Placental pericyte (primary cell): ENCODE measurements around a stretch of chr9.

GRCh38 chr9:72151040-72151673 is 1.9 kb downstream of the GDA start:
- CAGE, long polyA plus RNA: no peak

- CAGE, long polyA plus RNA: no peak
Measured at GRCh38 chr9:72168873-72169572, 19.8 kb downstream of the GDA start.

GRCh38 chr9:72359803-72360344 is 5.1 kb downstream of the ZFAND5 start:
- CAGE, long polyA plus RNA: no peak

- CAGE, long polyA plus RNA: no peak
Measured at GRCh38 chr9:72990374-72990817, 37.5 kb upstream of the ALDH1A1 start.

GRCh38 chr9:73152463-73152769 is 751 bp downstream of the ANXA1 start:
- CAGE, long polyA plus RNA: no peak

DNA sequence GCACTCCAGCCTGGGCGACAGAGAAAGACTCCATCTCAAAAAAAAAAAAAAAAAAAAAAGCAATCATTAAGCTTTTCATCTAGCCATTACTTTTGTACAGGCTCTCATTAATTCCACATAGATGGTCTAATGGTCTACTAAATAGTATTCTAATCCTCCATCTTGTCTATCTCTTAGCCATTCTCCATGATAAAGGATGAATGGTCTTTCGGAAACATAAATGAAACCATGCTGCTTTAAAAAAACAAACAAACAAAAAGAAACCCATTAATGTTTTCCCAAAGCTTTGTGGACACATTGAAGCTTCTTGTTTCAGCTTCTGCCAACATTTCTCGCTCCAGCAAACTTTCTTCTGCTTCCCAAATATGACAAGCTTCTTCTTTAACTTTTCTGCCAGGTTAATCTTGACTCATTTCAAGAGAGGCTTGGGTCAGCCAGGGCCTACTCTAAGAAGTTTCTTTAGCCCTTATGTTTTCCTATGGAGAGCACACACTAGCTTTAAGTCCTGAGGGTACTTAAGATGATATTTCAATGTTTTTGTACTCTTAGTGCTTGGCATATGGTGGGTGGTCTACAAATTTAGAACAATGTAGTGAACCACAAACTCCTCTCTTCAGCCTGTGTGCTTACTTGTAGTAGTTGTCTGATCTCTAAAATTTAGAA is 6.1 kb downstream of the ANXA1 start:
- CAGE, long polyA plus RNA: no peak

- CAGE, long polyA plus RNA: no peak
Measured at GRCh38 chr9:73159173-73159469, 7.5 kb downstream of the ANXA1 start.

DNA sequence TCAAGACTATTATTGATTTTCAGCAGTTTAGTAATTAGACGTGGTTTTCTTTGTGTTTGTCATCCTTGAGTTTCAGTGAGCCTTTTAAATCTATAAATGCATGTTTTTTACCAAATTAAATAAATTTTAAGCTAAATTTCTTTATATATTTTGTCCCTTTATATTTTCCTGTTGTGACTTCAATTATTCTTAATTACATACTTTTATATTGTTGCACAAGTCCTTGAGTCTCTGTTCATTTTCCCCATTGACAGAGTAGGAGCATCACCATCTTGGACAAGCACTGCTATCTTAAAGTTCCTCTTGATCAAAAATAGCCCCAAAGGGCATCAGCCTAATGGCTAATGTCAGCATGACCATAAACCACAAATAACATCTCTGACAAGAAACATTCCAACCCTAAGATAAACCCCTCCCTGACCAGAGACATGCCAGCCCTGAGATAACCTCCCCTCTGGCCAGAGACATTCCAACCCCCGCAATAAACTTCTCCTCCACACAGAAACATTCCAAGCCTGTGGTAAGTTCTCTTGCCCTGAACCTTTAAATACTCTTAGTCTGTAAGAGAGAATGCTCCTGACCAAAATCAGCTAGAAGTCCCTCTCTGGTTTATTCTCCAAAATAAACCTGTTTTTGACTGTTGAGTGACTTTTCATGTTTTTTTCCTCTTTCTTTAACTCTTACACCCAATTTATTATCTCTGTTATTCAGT is 293.7 kb downstream of the ANXA1 start:
- CAGE, long polyA plus RNA: no peak

DNA sequence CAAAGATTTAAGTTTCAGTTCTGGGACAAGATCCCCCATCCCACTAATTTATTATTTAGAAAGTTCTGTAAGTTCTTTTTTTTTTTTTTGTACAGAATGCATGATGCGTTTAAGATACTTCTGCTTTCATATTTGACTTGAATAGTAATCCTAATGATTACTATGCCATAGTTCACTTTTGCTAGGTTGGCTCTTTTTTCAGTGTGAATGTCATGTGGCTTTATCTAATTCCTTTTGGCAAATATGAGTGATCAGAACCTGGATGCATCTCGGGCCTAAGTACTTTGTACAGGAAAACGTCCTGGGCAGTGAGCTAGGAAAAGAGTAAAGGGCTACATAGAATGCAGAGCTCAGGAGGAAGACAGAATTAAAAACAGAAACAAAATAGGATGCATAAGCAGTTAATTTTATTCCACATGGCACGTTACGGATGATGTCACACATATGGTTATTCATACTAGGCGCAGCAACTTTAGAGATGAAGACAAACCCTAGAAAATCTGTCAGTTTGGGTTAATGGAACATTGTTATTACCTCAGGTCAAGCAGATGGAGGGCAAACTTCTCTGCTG is 445.2 kb downstream of the ANXA1 start:
- CAGE, long polyA plus RNA: no peak

GRCh38 chr9:74500419-74501036 is 3.4 kb downstream of the RORB start:
- CAGE, long polyA plus RNA: no peak

GRCh38 chr9:74642366-74642855 is 145.3 kb downstream of the RORB start:
- CAGE, long polyA plus RNA: no peak

DNA sequence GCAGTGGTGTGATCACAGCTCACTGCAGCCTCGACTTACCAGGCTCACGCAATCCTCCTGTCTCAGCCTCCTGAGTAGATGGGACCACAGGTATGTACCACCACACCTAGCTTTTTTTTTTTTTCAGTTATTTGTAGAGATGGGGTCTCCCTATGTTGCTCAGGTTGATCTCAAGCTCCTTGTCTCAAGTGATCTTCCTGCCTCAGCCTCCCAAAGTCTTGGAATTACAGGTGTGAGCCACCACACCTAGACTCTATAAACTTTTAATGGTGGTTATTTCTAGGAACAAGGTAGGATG is 65.5 kb downstream of the TRPM6 start:
- CAGE, long polyA plus RNA: no peak

DNA sequence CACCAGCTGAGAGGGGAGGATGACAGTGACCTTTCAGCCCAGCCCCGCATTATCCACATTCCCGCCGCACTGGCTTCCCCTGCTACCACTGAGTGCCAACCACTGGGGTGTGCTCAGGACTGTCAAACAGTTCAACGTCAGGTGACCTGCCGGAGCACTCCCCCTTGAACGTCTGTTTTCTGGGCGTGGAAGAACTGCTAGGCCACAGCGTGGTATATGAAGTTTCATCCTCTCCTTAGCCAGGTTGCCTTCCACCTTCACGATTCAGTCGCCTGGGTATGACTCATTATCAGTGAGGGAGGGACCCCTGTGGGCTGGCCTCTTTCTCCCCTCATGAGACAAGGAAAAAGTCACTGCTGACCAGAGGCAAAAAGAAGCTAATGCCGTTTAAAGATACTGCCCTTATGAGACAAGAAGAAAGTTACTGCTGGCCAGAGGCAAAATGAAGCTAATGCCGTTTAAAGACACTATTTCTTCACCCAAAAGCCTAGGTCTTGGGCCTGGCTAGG is 4.7 kb downstream of the NMRK1 start:
- CAGE, long polyA plus RNA: no peak

- CAGE, long polyA plus RNA: no peak
Measured at GRCh38 chr9:75889699-75890403, 622 bp upstream of the PCSK5 start.

DNA sequence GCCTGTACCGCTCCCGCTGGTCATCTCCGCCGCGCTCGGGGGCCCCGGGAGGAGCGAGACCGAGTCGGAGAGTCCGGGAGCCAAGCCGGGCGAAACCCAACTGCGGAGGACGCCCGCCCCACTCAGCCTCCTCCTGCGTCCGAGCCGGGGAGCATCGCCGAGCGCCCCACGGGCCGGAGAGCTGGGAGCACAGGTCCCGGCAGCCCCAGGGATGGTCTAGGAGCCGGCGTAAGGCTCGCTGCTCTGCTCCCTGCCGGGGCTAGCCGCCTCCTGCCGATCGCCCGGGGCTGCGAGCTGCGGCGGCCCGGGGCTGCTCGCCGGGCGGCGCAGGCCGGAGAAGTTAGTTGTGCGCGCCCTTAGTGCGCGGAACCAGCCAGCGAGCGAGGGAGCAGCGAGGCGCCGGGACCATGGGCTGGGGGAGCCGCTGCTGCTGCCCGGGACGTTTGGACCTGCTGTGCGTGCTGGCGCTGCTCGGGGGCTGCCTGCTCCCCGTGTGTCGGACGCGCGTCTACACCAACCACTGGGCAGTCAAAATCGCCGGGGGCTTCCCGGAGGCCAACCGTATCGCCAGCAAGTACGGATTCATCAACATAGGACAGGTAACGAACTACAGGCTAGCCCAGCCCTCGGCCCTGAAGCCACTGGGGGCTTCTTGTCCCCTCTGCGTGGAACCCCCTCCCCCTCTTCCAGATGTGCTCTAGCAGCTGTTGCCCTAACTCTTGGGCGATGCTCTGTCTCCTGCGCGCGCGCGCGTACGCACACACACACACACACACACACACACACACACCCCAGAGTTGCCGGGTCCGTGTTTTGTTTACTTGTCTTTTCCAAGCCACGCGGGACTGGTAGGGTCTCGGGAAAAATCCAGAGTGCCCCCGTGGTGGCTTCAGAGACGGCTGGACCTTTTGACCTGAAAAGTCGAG is 565 bp downstream of the PCSK5 start:
- CAGE, long polyA plus RNA: no peak

DNA sequence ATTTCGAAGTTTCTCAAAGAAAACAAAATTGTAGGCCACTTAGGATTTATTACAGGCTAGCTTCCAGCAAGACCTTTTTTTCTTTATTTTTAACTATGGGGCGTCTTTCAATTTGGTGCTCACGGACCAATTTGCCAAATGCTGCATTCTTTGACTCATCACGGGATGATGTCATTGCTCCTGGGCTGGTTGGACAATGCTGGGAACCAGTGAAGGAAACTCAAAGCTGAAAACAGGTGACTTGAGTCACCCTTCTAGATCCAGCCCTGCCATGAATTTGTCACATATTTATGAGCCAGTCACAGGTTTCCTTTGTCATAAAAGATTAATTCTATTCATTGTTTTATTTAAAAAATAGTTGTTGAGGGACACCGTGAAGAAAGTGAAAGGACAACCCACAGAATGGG is 13.5 kb downstream of the PCSK5 start:
- CAGE, long polyA plus RNA: no peak

- CAGE, long polyA plus RNA: no peak
Measured at GRCh38 chr9:76067645-76068272, 177.3 kb downstream of the PCSK5 start.

DNA sequence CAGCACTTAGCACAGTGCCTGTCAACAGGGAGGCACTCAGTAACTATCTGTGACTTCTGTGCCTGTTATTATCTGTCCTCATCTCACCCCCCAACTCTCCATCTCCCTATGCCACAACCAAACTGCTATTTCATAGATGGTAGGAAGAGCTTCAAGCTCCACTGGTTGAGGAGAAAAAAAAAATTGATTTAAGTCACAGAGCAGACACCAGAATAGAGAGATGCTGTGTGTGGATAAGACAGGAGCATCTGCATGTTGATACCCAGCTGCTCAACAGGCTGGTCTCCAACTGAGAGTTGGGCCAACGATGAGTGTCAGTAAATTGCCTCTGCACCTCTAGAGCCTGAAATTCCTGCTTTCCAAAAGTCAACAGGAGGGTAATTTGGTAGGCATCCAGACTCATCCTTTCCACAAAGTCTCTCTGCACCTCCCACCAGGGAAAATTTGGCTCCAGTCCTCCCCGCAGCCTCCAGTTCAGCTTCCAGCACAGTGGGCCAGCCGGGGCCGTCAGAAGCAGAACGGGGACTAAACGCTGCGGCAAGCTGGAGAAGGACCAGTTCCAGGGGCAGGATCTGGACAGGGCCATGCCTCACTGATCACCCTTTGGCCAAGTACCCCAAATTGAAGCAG is 137.0 kb downstream of the RFK start:
- CAGE, long polyA plus RNA: no peak

GRCh38 chr9:76868618-76869325 is 37.1 kb downstream of the PRUNE2 start:
- CAGE, long polyA plus RNA: no peak

GRCh38 chr9:77177828-77178419 is 590 bp downstream of the VPS13A start:
- CAGE, long polyA plus RNA: no peak